Keratinocyte (primary cell): ENCODE measurements around the genes RBBP6 and ZKSCAN2.

DNA sequence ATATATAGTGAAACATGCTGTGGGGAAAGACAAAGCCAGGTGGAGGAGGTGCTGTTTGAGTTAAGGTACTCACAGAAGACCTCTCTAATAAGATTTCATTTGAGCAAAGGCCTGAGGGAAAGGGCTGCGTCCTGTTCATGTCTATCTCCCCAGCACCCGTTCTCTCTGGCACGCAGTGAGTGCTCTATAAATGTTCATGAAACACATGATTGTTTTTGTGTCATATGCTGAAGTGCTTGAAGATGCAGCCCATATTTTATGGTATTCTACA is 942 bp downstream of the VWA3A start:
CAGE:
- cytosol, long polyA minus RNA: no peak
- cytosol, long polyA plus RNA: no peak
- long polyA plus RNA: no peak
- nucleus, long polyA minus RNA: no peak
- nucleus, long polyA plus RNA: no peak

DNA sequence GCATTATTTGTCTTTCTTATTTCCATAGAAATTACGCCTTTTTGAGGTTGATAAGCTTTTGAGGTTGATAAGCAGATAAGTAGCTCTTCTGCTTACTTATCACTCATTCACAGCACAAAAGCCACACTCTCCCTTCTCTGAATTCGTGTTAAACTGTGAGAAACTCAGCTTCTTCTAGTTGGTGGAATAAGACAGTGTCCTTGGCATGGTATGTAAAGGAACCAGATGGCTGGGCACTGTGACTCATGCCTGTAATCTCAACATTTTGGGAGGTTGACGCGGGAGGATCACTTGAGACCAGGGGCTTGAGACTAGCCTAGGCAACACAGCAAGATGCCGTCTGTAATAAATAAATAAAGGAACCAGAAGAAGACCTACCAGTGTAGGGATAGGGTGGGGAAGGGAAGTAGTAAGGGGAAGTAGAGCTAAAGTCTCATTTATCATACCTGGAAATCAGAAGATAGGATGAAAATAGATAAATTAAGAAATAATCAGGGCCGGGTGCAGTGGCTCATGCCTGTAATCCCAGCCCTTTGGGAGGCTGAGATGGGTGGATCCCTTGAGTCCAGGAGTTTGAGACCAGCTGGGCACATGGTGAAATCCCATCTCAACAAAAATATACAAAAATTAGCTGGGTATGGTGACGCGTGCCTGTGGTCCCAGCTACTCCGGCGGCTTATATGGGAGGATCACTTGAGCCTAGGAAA is 10.5 kb downstream of the EEF2K start:
CAGE:
- cytosol, long polyA minus RNA: no peak
- cytosol, long polyA plus RNA: no peak
- long polyA plus RNA: no peak
- nucleus, long polyA minus RNA: no peak
- nucleus, long polyA plus RNA: no peak

GRCh38 chr16:22234834-22235037 is 28.7 kb downstream of the EEF2K start:
CAGE:
- cytosol, long polyA minus RNA: no peak
- cytosol, long polyA plus RNA: no peak
- long polyA plus RNA: no peak
- nucleus, long polyA minus RNA: no peak
- nucleus, long polyA plus RNA: no peak

CAGE:
- cytosol, long polyA minus RNA: no peak
- cytosol, long polyA plus RNA: no peak
- long polyA plus RNA: no peak
- nucleus, long polyA minus RNA: no peak
- nucleus, long polyA plus RNA: no peak
Measured at GRCh38 chr16:22323604-22324268, 26.5 kb downstream of the POLR3E start.

DNA sequence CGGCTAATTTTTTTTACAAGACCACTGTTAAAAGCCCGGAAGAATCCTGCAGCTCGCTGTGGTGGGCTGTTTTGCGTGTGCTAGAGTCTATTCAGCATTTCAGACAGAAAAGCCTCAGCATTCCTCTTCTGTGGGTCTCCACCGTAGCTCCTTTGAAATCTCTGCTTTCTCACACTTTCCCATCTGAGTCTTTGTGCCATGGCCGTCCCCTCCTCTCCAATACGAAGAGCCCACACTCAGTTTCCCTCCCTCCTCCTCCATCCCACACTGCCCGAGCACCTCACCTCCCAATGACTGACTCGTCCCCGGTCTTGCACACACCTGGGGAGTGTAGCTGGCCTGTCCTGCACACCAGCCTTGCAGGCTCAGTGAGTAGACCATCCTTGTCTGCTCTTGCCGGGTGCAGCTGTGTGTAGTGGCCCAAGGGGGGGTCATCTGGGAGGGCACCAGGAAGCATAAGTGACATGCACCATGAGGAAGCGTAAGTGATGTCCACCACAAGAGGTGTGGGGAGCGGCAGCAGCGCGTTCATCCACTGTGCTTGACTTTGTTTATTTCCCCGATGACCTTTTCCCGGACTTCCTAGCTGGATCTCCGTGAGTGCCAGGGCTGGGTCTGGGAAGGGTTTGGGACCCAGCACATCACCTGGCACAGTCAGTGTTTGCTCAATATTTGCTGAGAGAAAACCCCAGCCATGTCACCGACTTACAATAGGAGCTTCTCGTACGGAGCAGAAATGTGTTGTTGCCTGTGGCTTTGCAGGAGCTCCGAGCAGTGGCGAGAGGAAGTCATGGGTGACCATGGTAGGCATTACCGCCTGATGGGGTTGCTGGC is 45.5 kb upstream of the CDR2 start:
CAGE:
- cytosol, long polyA minus RNA: no peak
- cytosol, long polyA plus RNA: no peak
- long polyA plus RNA: no peak
- nucleus, long polyA minus RNA: no peak
- nucleus, long polyA plus RNA: no peak

DNA sequence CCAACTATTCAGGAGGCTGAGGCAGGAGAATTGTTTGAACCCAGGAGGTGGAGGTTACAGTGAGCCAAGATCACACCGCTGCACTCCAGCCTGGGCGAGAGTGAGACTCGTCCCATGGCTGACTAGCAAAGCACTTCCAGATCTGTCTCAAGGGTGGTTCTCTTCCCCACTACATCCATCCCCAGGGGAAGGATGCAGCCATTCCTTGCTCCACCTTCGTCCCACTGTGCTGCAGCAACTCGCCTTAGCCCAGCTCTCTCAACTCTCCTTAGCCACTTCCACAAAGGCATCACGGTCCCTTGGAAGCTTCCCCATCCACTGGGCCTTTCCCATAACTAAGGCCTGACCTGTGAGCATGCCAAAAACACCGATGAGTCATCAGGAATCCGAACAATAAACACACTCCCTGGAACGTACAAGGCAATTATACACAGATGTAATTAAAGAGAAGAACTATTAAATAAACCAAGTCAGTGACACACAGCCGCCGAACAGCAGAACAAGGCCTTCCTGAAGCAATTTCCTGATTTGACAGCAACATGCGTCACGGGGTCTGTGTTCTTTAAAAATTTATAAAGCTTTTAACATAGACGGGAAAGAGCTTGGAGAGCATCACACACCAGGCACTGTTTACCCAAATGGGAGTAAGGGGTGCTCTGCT is 29.6 kb downstream of the COG7 start:
CAGE:
- cytosol, long polyA minus RNA: no peak
- cytosol, long polyA plus RNA: no peak
- long polyA plus RNA: no peak
- nucleus, long polyA minus RNA: no peak
- nucleus, long polyA plus RNA: no peak

GRCh38 chr16:23504480-23505315 is 5.6 kb downstream of the GGA2 start:
CAGE:
- cytosol, long polyA minus RNA: no peak
- cytosol, long polyA plus RNA: no peak
- long polyA plus RNA: no peak
- nucleus, long polyA minus RNA: no peak
- nucleus, long polyA plus RNA: no peak

DNA sequence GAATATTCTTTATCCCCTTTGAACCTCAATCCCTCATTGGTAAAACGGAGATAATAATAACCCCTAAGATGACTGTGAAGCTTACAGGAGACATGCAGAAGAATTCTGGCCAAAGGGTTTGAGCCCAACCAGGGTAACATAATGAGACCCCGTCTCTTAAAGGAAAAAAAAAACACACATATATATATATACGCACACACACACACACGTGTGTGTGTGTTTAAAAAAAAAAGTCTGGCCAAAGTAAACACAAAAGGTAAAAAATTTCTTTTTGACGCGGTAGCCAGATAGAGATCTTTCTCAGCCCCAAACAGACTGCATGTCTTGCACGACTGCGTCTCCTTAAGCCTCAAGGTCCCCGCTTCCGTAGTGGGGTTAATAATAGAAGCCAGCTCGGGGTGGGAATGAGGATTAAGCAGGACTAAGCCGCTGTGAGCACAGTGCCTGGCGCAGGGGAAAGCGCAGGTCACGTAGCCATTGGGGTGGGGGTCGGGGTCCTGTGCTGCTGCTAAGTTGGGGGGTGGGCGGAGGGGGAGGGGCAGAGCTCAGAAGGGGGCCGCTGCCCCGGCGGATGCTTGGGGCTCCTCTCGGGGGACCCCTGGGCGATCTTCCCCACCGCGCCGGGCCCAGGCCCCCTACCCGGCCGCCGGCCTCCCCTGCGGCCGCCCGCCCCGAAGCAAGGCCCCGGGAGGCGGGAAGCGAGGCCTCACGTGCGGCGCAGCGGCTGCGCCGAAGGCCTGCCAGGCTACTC is 551 bp downstream of the GGA2 start:
CAGE:
- cytosol, long polyA minus RNA: no peak
- cytosol, long polyA plus RNA: no peak
- long polyA plus RNA: no peak
- nucleus, long polyA minus RNA: no peak
- nucleus, long polyA plus RNA: no peak

CAGE:
- cytosol, long polyA minus RNA: no peak
- cytosol, long polyA plus RNA: no peak
- long polyA plus RNA: no peak
- nucleus, long polyA minus RNA: no peak
- nucleus, long polyA plus RNA: no peak
Measured at GRCh38 chr16:23518061-23519016, 8.0 kb upstream of the GGA2 start.

DNA sequence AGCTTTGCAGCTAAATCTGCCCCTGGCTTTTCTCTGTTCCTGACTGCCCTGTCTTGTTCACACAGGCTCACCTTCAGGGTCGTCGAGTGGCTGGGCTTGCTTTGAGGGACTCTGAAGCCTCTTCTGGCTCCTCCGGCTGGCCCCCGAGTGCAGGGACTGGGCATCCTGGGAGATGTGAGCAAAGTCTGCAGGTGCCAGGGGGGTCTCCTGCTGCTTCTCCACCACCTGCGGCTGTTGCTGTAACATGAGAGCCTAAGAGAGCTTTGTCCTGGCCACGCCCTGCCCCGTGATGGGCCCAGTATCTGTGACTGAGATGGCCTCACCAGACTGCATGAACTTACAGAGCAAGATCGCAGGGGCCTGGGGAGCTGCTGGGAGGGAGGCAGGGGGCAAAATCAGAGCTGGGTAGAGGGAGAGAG is 12.5 kb downstream of the ERN2 start:
CAGE:
- cytosol, long polyA minus RNA: no peak
- cytosol, long polyA plus RNA: no peak
- long polyA plus RNA: no peak
- nucleus, long polyA minus RNA: no peak
- nucleus, long polyA plus RNA: no peak

CAGE:
- cytosol, long polyA minus RNA: no peak
- cytosol, long polyA plus RNA: no peak
- long polyA plus RNA: no peak
- nucleus, long polyA minus RNA: no peak
- nucleus, long polyA plus RNA: no peak
Measured at GRCh38 chr16:23840168-23840801, 4.5 kb downstream of the PRKCB start.

CAGE:
- cytosol, long polyA minus RNA: no peak
- cytosol, long polyA plus RNA: start-site peak on the plus strand at chr16:24539532-24539618, 41 and 25 reads in 2 replicates
- long polyA plus RNA: start-site peak on the plus strand at chr16:24539541-24539618, 188 and 203 reads in 2 replicates
- nucleus, long polyA minus RNA: no peak
- nucleus, long polyA plus RNA: start-site peak on the plus strand at chr16:24539543-24539618, 73 and 334 reads in 2 replicates
Measured at GRCh38 chr16:24539481-24540563, at the start of gene RBBP6. Gene RBBP6, plus strand, starts transcription at chr16:24539566.

GRCh38 chr16:24767137-24767544 is 37.7 kb downstream of the TNRC6A start:
CAGE:
- cytosol, long polyA minus RNA: no peak
- cytosol, long polyA plus RNA: no peak
- long polyA plus RNA: no peak
- nucleus, long polyA minus RNA: no peak
- nucleus, long polyA plus RNA: no peak

DNA sequence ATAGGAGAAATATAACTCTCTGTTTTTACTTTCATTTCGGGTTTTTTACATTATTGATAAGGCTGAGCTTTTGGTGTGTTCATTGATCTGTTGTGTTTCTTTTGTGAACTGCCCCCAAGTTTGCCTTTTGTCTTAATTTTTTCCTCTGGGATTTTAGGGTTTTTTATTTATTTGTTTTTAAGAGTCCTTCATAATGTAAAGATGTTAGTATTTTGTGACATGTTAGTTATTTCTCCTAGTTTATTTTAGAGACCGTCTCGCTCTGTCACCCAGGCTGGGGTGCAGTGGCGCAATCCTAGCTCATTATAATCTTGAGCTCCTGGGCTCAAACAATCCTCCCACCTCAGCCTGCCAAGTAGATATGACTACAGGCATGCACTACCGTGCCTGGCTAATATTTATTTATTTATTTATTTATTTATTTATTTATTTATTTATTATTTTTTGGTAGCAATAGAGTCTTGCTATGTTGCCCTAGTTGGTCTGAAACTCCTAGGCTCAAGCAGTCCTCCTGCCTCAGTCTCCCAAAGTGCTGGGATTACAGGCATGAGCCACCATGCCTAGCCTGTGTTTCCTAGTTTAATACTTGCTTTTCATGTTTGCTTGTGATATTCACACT is 37.3 kb upstream of the ARHGAP17 start:
CAGE:
- cytosol, long polyA minus RNA: no peak
- cytosol, long polyA plus RNA: no peak
- long polyA plus RNA: no peak
- nucleus, long polyA minus RNA: no peak
- nucleus, long polyA plus RNA: no peak

CAGE:
- cytosol, long polyA minus RNA: no peak
- cytosol, long polyA plus RNA: no peak
- long polyA plus RNA: no peak
- nucleus, long polyA minus RNA: no peak
- nucleus, long polyA plus RNA: no peak
Measured at GRCh38 chr16:25065007-25065466, 46.5 kb upstream of the LCMT1 start.

DNA sequence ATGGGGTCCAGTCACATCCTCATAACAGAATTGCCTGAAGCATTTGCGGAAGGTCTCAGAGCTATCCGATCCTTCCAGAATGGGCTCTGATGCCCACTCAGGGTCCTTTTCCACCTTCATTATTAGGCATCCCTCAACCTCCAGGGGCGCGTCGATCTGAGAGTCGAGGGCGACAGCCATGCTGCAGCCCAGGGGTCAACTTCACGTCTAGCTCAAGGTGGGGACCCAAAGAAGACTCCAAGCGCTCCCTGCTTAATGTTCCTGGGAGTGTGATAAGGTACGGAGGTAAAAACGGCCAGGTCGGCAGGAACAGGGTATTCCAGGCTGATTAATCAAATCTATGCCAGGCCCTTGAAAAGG is 717 bp downstream of the ZKSCAN2 start:
CAGE:
- cytosol, long polyA minus RNA: no peak
- cytosol, long polyA plus RNA: no peak
- long polyA plus RNA: no peak
- nucleus, long polyA minus RNA: no peak
- nucleus, long polyA plus RNA: no peak

GRCh38 chr16:25257756-25258757 is at the start of gene ZKSCAN2:
Gene ZKSCAN2, minus strand, starts transcription at chr16:25257845.
CAGE:
- cytosol, long polyA minus RNA: no peak
- cytosol, long polyA plus RNA: no peak
- long polyA plus RNA: no peak
- nucleus, long polyA minus RNA: no peak
- nucleus, long polyA plus RNA: no peak

CAGE:
- cytosol, long polyA minus RNA: no peak
- cytosol, long polyA plus RNA: no peak
- long polyA plus RNA: no peak
- nucleus, long polyA minus RNA: no peak
- nucleus, long polyA plus RNA: no peak
Measured at GRCh38 chr16:27222689-27223291, 19.5 kb downstream of the KDM8 start.

CAGE:
- cytosol, long polyA minus RNA: no peak
- cytosol, long polyA plus RNA: no peak
- long polyA plus RNA: no peak
- nucleus, long polyA minus RNA: no peak
- nucleus, long polyA plus RNA: no peak
Measured at GRCh38 chr16:27231928-27233300, 29.1 kb downstream of the KDM8 start.

DNA sequence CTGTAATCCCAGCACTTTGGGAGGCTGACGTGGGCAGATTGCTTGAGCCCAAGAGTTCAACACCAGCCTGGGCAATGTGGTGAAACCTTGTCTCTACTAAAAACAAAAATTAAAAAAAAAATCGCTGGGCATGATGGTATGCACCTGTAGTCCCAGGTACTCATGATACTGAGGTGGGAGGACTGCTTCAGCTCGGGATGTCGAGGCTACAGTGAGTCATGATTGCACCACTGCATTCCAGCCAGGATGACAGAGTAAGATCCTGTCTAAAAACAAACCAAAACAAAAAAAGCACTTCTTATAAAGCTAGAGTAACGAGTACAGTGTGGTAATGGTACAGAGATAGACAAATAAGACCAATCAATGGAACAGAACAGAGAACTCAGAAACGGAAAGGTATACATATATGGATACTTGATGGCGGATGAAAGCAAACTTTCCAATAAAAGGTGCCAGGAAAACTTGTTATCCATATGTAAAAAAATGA is 4.4 kb downstream of the NSMCE1 start:
CAGE:
- cytosol, long polyA minus RNA: no peak
- cytosol, long polyA plus RNA: no peak
- long polyA plus RNA: no peak
- nucleus, long polyA minus RNA: no peak
- nucleus, long polyA plus RNA: no peak